HT1080 (cell line): ENCODE measurements around the genes FMC1, CLEC2L and KDM7A.

GRCh38 chr7:138833847-138834667 is 36.1 kb upstream of the ATP6V0A4 start:
RAMPAGE:
- cytosol, long total RNA: no peak
- long total RNA: no peak
- nucleus, long total RNA: no peak

DNA sequence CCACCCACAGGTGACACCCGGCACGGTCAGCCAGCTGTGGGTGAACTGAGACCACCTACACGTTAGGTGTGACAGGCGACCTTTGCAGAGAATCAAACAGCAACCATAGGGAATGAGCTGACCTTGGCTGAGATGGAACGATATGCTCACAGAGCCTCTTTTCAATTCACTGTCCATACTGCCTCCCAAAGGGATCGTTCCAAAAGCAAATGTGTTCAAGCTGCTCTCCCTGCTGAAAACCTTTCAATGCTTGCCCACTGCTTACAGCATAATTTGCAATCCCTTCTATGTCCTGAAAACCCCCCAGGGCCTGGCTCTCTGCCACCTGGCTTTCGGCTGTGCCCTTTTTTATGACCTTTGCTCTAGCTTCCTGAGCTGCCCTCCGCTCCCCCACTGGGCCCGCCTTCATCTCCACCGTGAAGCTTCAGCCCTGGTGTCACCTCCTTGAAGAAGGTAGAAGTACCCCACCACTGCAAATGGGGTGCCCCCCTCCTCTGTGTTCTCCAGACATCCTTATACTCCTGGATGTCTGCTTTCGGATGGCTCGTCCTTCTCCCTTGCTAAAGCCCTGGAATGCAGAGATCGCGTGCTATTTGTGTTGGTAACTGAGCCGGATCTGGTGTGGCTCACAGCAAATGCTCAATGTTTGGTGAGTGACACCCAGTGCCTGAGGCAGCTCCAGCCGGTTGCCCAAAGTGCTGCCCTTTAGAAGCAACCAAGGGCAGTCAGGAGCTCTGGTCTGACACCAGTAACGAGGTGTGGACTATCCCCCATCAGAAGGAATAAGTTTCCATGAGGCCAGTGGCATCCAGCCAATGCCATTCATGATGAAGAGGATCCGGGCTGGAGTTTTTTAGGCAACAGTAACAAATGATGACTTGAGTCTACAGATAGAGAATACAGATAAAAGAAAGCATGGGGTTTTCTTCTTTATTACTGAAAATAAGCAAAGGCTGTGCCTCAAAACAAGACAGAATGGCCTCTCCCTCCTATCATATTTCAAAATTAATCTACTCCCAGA is 90.3 kb downstream of the KIAA1549 start:
RAMPAGE:
- cytosol, long total RNA: no peak
- long total RNA: no peak
- nucleus, long total RNA: no peak

DNA sequence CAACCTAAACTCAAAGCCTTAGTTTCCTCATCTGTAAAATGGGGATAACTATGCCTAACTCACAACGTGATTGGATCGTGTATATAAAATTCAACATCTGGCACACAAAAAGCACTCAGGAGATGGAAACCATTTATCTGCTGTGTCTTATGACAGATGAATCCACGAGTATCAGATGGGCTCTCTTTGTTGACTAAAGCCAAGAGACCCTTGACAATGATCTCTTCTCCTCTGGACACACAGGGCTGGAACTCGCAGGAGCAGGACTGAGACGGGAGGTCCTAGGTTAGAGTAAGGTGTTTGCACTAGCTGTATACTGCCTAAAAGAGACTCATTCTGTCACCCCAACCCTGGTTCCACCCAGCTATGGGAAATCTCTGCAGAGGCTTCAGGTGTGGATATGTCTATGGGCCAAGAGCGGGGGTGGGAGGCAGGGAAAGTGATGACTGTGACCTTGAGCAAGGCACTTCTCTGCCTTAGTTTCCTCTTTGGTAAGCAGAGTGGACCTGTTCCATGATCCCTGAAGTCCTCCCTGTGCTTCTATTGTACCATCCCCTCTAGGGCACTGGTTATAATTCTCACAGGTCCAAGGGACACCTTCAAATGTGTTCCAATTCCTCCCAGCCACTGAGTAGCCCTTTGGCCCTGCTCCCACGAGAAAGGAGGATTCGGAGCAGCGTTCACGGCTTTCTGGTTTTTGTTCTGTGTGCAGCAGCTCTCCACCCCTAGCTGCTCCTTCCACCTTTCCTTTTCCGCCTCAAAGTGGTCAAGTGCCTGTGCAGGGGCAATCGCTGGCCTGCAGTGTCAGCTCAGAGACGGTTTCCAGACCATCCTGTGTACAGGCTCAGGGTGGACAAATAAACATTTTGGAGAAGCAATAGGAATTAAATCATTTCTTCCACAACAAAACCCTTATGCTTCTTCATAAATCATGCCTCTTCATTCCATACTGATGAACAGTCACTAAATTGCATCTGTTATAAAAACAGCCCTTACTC is 1.5 kb downstream of the KIAA1549 start:
RAMPAGE:
- cytosol, long total RNA: no peak
- long total RNA: no peak
- nucleus, long total RNA: no peak

GRCh38 chr7:139076910-139077232 is 32.6 kb downstream of the ZC3HAV1 start:
RAMPAGE:
- cytosol, long total RNA: no peak
- long total RNA: no peak
- nucleus, long total RNA: no peak

RAMPAGE:
- cytosol, long total RNA: no peak
- long total RNA: no peak
- nucleus, long total RNA: no peak
These were observed 12.5 kb downstream of the ZC3HAV1 start for GRCh38 chr7:139096913-139097440.

DNA sequence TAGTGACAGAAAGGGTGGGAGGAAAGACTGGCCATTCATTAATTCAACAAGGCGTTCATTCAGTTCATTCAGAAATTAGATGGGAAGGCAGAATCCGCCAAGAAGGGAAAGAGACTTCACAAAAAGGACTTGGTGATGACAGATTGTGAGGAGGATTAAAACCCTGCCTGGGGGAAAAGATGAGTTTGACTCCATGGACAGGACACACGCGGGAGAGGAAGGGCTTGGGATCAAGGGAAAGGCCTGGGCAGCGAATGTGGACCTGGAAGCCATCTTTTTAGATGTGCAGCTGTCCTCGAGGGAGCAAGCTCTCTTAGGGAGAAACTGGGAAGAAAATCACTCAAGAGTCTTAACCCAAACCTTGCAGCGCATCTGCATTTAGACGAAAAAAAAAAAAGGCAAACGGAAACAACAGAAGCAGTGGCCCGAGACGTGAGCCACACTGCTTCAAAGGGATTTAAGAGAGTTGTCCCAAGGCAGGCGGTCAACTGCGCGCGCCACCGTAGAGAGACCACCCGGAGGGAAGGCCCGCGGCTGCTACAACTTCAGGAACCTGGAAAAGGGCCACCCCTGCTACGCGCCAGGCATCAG is 1.5 kb downstream of the ZC3HAV1 start:
RAMPAGE:
- cytosol, long total RNA: no peak
- long total RNA: no peak
- nucleus, long total RNA: no peak

RAMPAGE:
- cytosol, long total RNA: start-site peak on the plus strand at chr7:139341315-139341379, 107 and 133 reads in 2 replicates
- long total RNA: start-site peak on the plus strand at chr7:139341345-139341369, 49 reads
- nucleus, long total RNA: no peak
These were observed at the start of gene FMC1 for GRCh38 chr7:139340870-139341941. Gene FMC1 (plus strand): TSS chr7:139341337.

DNA sequence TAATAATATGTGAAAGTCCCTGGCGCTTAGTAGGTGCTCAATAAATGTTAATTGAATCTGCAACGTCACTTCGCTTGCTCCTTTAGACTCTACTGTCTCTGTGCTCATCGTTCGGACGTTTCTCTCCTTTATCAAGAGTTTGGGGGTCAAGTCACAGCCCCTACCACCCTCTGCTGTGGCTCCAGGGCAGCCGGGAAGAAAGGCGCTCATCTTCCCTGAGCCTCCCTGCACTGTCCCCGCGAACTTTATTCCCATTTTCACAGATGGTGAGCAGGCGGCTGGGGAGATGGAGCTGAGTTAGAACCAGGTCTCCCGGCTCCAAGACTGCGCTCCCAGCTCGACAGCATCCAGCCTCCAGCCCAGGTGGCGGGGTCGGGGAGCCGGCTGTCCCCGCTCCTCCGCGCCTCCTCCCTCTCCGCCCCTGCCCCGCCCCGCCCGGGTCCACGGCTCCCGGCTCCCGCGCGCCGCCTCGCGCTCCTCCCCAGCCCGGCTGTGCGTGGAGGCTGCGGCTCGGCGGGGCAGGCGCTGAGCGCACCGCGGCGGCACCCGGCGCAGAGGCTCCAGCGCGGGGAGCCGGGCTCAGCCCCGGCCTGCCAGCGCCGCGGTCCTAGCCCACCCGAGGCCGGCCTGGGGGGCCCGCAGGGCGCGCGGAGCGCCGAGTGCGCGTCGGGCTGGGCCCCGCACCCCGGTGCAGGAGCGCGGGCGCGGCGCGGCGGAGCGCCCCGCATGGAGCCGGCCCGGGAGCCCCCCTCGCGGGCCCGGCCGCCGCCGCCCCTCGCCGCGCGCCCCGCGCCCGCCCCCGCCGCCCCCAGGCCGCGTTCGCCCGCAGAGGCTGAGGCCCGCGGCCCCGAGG is at the start of gene CLEC2L:
Gene CLEC2L (plus strand): TSS at position 484 of the 853 bp plus-strand sequence.
RAMPAGE:
- cytosol, long total RNA: no peak
- long total RNA: no peak
- nucleus, long total RNA: no peak

RAMPAGE:
- cytosol, long total RNA: no peak
- long total RNA: no peak
- nucleus, long total RNA: no peak
These were observed 18.7 kb downstream of the CLEC2L start for GRCh38 chr7:139542138-139542705.

DNA sequence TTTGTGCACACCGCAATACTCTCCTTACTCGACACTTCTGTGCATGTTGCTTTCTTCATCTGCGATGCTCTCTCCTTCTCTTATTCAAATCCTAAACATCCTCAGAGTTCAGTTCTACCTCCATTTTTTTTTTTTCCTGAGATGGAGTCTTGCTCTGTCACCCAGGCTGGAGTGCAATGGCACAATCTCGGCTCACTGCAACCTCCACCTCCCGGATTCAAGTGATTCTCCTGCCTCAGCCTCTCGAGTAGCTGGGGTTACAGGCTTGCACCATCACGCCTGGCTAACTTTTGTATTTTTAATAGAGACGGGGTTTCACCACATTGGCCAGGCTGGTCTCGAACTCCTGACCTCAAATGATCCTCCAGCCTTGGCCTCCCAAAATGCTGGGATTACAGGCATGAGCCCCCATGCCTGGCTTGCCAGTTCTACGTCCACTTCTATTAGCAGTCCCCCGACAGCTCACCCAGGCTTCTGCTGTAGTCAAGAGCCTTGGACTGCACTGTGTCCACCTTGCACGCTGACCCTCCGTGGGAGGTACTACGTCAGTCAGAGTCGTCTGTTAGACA is 121.0 kb downstream of the HIPK2 start:
RAMPAGE:
- cytosol, long total RNA: no peak
- long total RNA: no peak
- nucleus, long total RNA: no peak

DNA sequence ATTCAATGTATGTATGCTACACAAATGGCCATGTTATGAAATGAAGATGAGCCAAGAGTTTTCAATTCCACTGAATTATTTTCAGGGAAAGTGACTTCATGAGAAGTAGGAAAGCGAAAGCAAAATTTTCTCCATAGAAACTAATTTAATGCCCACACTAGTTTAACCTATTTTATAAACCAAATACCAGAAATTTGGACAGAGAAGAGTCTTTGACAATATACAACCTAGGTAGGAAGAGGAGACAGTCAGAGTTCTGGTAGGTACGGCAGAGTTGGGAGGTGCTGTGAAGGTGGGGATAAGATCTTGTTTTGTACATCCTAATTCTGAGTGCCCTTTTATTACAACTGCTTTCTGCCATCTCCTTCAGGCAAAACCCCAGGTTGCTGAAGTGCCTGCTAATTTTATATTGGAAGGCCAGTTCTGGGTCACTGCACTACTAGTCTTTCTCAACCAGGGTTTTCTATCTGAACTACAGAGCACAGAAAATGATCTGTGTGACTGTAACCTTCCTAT is 119.3 kb downstream of the HIPK2 start:
RAMPAGE:
- cytosol, long total RNA: no peak
- long total RNA: no peak
- nucleus, long total RNA: no peak

DNA sequence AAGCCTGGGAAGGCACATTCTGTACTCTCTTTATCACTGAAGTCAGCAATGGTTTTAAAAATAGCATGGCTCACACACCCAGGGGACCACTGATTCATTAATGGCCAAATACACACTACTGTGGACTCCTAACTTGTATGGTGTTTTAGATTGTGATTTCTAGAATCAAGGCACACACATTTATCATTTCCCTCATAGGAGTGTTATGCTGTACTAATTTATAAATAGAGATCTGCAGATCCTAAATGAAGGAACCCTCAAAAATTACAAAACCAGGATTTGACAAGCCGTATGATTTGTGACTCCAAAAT is 43.2 kb downstream of the HIPK2 start:
RAMPAGE:
- cytosol, long total RNA: no peak
- long total RNA: no peak
- nucleus, long total RNA: no peak

DNA sequence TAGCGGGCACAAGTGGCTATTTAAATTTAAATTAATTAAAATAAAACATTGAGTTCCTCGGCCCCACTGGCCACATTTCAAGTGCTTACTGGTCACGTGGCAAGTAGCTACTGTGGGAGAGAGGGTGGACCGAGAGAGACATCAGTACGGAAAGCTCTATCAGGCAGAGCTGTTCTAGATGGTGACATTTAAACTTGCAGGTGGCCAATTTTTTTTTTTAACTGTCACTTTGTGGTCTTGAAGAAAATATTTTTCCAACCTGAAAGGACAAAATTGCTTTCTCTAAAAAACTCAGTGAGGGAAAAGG is 30.0 kb downstream of the HIPK2 start:
RAMPAGE:
- cytosol, long total RNA: no peak
- long total RNA: no peak
- nucleus, long total RNA: no peak

GRCh38 chr7:139748130-139748529 is 29.7 kb downstream of the HIPK2 start:
RAMPAGE:
- cytosol, long total RNA: no peak
- long total RNA: no peak
- nucleus, long total RNA: no peak

DNA sequence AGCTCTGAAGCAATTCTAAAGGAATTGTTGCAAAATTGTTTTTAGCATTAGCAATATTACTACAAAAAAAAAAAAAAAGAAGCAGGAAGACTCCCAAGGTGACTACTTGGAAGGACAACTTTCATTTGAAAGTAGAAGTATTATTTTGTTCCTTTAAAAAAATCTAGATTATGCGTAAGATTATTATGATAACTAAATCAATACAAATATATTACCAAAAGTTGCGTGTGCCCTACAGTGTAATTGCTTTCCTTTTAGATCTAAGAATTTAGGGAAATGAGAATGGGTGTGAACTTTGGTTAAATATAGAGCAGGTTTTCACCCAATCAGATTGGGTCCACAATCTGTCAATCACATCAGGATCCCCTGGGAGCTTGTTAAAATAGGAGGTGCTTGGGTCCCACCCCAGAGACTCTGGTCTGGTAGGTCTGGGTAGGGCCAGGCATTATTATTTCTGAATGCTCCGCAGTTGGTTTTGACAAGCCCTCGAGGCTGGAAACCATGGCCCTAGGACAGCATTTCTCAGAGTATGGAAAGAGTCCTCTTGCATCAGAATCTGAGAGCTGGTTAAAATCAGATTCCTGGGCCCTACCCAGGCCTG is 72.3 kb downstream of the TBXAS1 start:
RAMPAGE:
- cytosol, long total RNA: no peak
- long total RNA: no peak
- nucleus, long total RNA: no peak

DNA sequence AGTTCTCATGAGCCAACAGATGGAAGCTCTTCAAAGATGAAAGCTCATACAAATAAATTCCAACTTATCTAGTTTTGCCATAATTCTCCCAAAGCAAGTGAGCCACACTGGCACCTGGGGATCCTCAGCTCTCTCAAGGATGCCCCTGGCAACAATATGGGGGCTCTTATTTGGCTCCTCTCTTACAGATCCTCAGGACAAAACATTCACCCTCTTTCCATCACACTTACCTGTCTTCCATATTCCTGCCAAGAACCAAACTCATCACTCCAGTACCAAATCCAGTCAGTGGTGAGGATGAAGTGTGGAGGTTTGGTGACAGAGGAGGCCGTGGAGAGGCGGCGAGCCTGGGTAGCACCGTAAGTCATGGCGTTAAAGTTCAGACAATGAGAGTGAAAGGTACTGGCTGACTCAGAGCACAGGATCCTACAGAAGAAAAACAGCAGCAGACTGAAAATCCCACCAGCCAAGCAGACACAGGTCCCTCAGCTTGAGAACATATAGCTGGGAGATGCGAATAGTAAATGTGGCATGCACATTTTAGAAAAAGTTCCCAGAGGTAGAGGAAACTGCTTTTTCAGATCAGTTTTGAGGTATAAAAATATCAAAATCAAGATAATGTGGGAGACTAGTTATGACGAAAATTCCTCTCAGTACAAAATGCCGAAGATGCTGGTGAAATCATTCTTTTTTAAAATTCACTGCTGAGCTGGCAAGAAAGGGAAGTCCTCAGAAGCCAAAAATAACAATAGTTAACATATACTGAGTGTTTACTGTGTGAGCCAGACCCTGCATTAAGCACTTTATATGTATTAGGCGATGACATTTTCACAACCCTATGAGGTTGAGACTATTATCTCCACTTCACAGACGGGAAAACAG is 21.1 kb downstream of the PARP12 start:
RAMPAGE:
- cytosol, long total RNA: no peak
- long total RNA: no peak
- nucleus, long total RNA: no peak

DNA sequence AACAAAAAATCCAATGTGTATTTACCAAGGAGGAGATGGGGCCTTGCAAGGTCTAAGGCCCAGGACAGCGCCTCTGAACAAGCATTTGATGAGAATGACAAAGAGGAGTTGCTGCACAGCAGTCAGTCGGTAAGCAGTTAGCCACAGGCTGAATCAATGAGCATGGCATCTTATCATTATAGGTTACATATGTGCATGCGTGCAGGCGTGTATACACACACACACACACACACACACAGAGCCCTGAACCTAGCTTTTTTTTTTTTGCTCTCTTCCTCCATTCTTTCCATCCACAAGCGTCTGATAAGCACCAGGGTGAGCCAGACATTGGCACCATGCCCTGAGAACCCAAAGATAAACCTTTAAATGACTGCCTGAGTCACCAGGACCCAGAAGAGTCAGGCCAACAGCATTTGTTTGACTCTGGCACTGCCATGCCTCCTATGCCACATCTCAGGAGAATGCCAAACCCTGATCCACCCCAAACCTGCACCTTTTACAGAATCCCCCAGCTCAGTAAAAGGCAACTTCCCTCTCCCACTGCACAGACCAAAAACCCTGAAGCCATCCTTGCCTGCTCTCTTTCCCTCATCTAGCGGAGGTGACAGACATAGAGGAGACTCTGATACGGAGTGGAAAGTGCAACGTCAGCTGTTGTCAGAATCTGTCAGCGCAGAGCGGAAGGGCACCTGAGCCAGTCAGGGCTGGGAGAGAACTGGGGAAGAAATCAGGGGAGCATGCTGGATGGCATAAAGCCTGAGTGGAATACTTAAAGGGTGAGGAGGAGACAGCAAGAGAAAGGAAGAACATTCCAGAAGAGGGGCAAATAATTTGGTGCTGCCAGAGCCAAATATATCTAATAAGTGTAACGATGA is 3.4 kb downstream of the PARP12 start:
RAMPAGE:
- cytosol, long total RNA: no peak
- long total RNA: no peak
- nucleus, long total RNA: no peak

RAMPAGE:
- cytosol, long total RNA: no peak
- long total RNA: no peak
- nucleus, long total RNA: no peak
These were observed 21.3 kb upstream of the PARP12 start for GRCh38 chr7:140083933-140084637.

DNA sequence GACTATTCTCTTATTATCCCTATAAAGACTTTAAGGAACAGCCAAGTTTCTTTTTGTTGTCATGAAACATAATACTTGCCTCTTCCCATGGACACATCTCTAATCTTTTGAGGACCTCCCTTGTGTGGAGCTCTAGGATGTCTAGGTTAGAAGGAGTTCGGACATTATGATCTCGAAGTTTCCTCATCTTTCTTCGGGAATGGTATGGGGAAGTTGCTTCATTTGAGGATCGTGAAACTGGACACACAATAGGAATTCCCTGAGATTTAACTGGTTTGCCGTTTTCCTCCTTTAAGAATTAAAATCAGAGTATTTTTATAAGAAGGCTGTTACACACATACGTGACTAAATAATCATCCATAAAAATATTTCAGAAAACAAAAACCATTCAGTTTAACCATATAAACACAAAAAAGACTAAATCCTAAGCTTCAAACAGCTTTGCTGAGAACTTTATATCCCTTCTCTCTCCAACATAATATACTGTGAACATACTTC is 39.2 kb upstream of the PARP12 start:
RAMPAGE:
- cytosol, long total RNA: no peak
- long total RNA: no peak
- nucleus, long total RNA: no peak

RAMPAGE:
- cytosol, long total RNA: no peak
- long total RNA: no peak
- nucleus, long total RNA: no peak
These were observed at the start of gene KDM7A for GRCh38 chr7:140176617-140177518. Gene KDM7A (minus strand): TSS chr7:140176983.